Bronchial epithelial cell (primary cell): ENCODE measurements around the genes PET100 and SNAPC2.

DNA sequence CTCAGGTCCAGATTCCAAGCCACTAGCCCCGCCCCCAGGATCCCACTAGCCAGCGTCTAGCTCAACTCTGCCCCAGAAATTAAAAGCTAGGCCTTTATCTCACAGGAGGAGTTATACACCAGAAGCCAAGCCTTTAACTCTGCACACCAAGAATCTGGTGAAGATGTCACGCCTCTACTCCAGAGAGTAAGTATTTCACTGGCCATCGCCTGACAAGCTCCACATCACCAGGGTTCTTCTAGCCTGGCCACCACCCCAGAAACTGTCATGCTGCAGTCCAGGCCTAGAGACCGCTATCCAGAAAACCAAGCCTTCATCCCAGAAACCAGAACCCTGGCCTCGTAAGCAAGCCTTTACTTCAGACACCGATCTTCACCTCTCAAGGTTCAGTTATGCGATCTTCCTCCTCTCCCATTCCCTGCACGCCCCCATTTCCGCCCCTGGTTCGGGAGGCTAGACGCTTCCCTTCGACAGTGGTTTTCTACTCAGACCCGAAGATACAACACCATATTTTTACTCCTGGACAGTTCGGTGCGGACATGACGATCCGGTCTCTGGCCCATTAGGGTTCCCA lies 471 bp downstream of the XAB2 start:
- RRBS, 2 experiments = no CpG with 5 or more reads among the region's 18 CpGs

DNA sequence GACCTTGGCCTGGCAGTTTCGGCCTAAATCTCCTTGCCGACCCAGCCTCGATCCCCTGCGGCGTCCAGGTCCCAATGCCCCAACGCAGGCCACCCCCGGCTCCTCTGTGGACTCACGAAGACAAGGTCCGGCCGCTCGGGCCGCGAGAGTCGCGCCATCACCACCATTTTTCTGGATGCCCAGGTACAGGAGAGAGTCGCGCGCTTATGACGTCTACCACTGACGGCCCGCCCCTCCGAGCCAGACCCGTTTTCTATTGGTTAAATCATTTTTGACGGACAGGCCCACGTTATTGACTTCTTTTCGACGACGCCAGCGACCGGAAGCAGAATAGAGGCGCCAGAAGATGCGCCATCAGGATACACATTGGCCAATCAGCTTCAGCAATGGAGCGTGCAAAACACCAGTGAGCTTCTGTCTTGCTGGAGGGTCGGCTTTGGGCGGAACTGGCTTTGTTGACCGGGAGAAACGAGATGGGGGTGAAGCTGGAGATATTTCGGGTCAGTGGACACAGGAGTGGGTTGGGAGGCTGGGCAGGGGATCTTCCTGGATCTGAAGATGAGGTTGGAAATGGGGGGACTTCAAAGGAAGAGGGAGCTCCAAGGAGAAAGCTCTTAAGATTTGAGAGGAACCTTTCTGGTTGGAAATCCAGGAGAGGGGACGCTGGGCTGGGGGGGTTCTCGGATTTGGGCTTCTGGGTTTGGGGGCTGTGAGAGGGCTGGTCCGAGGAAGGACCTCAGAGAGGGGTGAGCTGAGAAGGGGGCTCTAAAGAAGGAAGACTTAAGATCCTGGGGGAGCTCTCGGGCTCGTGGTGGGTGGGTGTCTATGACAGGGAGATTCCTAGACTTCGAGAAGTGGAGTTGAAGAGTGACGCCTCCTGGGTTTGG lies at the start of gene PET100:
PET100 (plus strand) TSS at position 433 of the 887 bp plus-strand sequence.
- RRBS, 2 experiments = 0% methylated on average over 2 of the region's 45 CpGs; no CpG with 5 or more reads in 1 of the 2 experiments

GRCh38 chr19:7645092-7645817 lies 8.3 kb downstream of the STXBP2 start:
- RRBS, 2 experiments = 93 to 97% methylated on average over 5 of the region's 19 CpGs

DNA sequence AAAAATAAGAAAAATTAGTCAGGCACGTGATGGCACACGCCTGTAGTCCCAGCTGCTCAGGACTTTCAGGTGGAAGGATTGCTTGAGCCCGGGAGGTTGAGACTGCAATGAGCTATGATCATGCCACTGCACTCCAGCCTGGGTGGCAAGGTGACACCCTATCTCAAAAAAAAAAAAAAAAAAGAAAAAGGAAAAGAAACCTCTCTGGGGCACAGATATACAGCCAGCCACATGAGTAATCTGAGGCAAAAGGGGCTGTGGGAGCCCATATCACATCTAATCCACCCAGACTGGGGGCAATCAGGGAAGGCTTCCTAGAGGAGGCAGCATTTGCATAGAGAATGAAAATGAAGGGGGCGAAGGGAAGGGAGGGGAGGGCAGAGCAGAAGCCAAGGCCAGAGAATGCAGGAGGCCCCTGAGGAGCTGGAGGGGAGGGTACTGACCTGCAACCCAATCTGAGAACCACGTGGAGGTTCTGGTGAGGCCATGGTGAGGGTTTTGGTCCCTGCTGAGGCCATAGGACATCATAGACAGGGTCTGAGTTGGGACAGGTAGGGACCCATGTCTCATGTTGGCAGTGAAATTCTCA lies 13.2 kb downstream of the STXBP2 start:
- RRBS, 2 experiments = no CpG with 5 or more reads among the region's 5 CpGs

- RRBS, 2 experiments = no CpG with 5 or more reads among the region's 19 CpGs
Measured at GRCh38 chr19:7705620-7706167, 3.8 kb upstream of the FCER2 start.

DNA sequence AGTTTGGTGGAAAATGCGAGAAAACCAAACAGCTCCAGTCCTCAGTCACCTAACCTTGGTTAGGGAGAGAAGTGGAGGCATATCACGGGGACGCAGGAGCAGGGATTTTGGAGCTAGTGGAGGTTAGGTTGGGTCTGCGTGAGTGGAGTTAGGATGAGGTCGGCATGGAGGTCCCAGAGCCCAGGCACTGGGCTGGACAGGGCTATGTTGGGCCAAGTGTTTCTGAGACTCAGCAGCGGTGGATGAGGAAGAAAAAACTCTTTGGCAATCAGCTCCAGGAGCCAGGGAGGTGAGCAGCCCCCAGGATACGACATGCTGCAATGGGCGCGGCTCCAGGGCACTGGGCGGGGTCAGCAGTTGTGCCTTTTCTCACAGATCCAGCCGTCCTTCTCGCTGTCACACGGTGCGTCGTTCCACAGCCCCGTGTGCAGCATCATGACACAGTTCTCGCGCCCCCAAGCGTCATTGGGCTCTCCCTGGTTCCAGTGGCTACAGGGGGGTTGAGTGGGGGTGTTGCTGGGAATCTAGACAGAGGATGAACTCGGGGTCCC lies 2.8 kb downstream of the CLEC4G start:
- RRBS, 2 experiments = no CpG with 5 or more reads among the region's 20 CpGs

GRCh38 chr19:7912396-7913380 lies 1.9 kb upstream of the TGFBR3L start:
- RRBS, 2 experiments = 100% methylated on average over 3 of the region's 45 CpGs

GRCh38 chr19:7917168-7917388 lies 2.4 kb downstream of the TGFBR3L start:
- RRBS, 2 experiments = 6 to 7% methylated on average over 1 of the region's 6 CpGs

DNA sequence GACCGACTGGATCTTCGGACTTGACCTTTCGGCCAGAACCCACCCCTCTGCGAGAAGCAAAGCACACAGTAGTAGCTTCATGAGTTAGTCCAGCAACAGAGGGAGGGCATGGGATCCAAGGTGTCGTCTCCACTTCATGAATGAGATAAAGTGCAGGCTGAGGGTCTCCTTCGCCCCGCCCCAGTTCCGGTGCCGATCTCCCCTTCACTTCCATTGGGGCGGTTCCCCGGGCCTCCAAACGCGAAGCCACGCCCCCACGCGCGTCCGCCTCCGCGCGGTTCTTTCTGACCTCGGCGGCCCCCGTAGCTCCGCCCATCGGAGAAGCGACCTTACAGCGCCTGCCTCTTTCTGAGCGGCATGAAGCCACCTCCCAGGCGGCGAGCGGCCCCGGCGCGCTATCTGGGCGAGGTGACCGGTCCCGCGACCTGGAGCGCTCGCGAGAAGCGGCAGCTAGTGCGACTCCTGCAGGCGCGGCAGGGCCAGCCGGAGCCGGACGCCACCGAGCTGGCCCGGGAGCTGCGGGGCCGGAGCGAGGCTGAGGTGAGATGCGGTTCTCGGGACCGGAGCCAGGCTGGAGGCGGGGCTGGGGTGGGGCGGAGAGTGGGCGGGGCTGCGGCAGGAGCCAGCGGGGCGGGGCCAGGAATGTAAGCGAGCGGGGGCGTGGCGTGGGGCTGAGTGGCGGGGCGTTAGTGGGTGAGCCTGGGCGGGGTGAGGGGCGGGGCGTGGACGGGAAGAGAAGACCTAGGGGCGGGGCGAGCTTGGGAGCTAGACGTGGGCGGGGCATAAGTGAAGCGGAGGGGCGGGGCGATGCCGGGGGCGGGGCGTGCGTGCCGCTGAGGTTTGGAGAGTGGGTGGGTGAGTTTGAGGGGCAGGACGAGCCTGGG lies at the start of gene SNAPC2:
SNAPC2 (plus strand) TSS at position 329 of the 884 bp plus-strand sequence.
- RRBS, 2 experiments = under 1% methylated on average over 11 of the region's 86 CpGs

- RRBS, 2 experiments = 54 to 60% methylated on average over 8 to 11 of the region's 35 CpGs
Measured at GRCh38 chr19:7924474-7925001, 1.4 kb downstream of the CTXN1 start.

DNA sequence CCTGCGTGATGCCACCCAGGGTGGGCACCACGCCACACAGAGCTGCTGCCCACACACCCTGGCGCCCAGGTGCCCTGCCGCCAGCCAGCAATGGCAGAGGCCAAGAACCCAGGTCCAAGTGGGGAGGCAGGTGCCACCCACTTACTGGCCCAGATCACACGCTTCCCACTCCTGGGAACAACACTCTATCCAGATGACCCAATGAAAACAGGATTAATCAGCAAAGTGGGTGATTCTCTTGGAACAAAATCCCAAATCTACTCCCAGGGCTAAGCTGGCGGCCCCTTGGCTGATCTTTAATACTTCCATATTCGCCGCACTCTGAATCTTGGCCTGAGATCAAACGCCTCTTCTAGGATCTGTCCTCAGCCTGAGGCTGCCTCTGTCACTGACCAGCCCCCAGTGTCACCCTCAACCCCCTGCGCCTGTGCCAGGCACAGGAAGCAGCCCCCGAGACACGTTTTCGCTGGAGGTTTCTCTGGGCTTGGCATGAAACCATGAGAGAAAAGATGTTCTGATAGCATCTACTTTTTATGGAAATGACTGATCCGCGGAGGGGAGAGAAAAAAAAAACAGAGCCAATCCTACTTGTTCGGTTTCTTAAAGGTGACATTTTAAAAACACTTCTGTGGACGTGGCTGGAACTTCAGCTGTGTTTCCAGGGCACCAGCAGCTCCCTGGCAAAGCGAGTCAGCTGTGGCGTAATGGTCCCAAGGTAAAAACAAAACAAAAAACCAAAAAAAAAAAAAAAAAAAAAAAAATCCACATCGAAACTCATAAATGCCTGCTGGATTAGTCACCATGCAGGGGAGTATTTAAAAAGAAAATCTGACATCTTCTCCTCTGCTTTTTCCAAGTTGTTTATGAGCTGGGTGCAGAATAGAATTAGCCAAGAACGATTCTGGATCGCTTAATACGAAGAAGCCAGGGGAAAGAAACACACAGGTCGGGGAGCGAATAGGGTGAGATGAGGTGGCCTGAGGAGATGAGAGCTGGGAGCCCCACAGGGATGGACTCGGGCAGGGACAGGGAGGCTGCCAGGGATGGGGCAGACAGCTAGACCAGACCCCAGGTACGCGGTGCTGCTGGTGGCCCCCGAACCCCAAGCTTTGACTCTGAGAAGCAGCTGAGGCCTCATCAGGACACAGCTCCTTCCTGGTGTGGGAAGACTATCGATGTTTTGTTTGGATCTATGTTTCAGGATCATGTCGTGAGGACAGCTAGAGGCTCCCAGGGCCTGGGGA lies 2.7 kb upstream of the CTXN1 start:
- RRBS, 2 experiments = no CpG with 5 or more reads among the region's 31 CpGs

DNA sequence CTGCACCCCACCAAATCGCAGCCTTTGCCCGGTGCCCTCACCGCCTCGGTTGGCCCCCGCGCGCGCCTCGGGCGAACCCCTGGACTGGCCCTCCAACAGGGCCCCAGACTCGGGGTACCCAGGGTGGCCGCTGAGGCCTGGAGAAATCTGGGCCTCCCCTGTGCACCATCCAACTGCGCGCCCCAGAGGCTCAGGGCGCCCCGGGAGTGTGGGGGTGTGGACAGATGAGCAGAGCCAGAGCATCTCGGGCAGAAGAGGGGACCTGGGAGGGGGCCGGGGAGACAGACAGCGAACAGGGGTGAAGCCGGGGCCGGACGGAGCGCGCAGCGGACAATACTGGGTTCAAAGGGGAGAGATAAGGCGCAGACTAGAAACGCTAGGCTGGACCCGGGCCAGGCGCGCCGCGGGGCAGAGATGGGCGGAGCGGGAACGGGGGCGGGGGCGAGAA lies 515 bp upstream of the CERS4 start:
- RRBS, 2 experiments = 4 to 7% methylated on average over 13 of the region's 37 CpGs

DNA sequence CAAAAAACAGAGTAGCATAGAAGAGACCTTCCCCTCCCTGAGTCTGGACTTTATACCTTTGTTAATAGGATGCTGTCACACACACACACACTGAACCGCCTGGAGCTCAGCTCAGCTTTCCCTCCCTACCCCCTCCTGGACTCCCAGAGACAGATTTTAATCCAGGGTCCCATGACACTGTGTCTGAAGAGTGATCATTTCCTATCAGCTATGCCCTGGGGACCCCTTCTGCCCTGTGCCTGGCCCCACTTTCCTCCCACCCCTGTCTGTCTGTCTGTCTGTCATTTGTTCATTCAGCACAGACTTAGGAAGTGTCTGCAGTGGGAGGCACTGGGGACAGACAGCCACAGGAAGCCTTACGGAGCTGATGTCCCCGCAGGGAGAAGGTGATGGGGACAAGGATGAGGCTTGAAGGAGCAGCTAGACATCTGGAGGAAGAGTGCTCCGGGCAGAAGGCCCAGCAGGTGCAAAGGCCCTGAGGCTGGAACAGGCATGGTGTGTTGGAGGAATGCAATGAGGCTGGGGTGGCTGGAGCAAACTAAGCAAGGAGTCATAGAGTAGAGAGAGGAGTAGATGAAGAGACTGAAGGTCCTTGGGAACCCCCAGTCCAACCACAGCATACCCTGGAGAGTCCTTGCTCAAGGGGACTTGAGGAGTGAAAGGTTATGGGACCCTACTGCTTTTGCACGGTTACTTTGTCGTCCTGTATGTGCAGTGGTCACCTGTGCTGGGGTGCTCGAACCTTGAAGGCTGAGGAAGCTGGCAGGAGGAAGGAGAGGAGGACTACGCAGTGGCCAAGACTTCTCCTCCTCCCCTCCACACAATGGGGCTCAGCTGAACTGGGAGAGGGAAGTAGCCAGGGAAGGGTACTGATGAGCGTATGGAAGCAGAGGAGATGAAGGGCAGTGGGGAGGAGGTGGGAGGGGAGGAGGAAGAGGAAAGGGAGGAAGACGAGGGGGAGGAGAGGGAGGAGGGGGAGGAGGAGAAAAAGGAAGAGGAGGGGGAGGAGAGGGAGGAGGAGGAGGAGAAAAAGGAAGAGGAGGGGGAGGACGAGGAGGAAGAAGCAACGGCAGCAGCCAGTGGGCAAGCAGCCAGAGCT lies 5.2 kb downstream of the CERS4 start:
- RRBS, 2 experiments = no CpG with 5 or more reads among the region's 12 CpGs

DNA sequence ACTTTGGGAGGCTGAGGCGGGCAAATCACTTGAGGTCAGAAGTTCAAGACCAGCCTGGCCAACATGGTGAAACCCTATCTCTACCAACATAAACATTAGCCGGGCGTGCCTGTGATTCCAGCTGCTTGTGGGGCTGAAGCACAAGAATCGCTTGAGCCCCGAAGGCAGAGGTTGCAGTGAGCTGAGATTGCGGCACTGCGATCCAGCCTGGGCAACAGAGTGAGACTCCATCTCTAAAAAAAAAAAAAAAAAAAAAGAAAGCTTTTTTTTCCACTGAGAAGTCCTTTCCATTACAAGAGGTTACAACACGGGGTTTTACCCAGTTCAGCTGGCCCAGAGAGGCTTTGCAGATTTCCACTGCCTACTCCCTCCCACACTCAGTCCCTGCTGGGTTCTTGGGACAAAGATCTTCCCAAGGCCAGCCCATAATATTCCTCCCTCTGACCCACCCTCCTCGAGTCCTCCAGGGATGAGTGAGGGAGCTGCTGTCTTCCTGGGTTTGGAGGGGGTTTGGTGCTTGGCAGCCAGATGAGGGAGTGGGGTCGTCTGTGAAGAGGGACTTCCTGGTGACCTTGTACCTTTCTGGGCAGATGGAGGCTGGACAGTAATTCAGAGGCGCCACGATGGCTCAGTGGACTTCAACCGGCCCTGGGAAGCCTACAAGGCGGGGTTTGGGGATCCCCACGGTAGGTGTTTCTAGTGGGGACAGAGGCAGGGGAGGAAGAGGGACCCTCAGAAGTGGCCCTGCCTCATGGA lies 6.7 kb downstream of the ANGPTL4 start:
- RRBS, 2 experiments = no CpG with 5 or more reads among the region's 15 CpGs

- RRBS, 2 experiments = no CpG with 5 or more reads among the region's 4 CpGs
Measured at GRCh38 chr19:8459797-8460256, 15.1 kb downstream of the HNRNPM start.

GRCh38 chr19:8506754-8507231 lies 4.4 kb upstream of the PRAM1 start:
- RRBS, 2 experiments = no CpG with 5 or more reads among the region's 13 CpGs

DNA sequence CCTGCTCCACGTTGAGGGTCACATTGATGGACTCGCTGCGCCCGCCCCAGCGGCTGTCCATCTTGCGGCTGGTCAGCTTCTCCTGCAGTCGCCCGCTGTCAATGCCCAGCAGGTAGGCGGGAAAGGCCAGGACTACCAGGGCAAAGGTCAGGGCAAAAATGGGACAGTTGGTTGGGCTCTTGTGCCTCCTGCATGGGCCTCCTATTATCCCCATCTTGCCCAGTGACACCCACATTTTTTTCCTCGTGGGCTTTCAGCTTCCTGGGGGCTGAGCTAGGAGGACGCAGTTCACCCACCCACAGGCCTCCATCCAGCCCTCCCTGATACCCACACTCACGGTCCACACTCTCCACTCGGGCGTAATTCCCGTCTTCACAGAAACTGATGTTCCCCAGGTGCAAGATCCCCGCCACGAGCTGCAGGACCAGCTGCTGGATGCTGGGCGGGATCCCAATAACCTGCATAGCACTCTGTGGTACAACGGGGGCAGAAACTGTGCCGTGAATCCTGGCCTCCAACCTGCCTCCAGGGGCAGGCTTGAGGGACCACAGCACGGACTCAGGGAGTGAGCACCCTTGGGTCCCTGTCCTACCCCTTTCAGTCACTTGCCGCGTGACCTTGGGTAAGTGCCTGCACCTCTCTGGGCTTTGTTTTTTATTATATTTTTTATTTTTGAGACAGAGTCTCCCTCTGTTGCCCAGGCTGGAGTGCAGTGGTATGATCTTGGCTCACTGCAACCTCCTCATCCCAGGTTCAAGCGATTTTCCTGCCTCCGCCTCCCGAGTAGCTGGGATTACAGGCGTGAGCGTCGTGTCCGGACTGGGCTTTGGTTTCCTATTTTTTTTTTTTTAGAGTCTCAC lies 26.8 kb downstream of the MYO1F start:
- RRBS, 2 experiments = 100% methylated on average over 1 of the region's 30 CpGs; no CpG with 5 or more reads in 1 of the 2 experiments

DNA sequence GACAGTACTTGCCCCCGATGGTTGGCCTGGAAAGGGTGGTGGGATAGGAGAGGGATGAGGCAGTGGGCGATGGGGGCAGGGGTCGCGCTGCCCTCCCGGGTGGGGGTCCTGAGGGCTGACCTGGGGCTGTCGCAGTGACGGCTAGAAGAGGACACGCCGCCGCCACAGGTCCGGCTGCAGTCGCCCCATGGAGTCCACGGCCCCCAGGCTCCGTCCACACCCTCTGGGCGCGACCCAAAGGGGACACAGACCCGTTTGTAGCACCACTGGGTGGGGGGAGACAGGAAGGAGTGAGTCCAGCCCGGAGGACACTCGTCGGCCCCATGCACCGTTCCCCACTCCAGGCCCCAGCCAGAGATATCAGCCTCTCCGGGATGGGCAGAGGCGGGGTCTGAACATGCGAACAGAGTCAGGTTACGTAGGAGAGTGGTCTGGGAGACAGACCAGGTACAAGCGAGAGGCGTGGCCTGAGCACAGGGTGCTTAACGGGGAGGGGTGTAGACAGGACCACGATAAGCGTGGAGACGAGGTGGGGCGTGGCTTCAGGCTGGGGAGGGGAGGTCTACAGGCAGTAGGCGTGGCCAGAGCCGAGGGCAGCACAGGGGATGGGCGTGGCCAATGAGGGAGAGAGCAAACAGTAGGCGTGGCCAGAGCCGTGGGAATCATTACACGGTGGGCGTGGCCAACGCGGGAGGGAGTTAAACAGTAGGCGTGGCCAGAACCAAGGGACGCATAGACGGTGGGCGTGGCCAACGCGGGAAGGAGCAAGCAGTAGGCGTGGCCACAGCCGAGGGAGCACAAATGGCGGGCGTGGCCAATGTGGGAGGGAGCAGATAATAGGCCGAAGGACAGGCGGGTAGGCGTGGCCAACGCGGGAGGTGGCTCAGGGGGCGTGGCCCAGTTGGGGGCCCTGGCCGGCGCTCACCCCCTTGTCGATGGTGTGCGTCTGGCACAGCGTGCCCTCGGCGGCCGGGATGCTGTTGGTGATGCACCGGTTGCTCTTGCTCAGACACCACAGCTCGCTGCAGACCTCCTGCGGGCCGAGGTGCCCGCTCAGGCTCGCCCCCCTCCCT lies 14.9 kb upstream of the MYO1F start:
- RRBS, 2 experiments = 4% methylated on average over 21 to 23 of the region's 71 CpGs

GRCh38 chr19:8641208-8641429 lies 10.7 kb downstream of the NFILZ start:
- RRBS, 2 experiments = no CpG with 5 or more reads among the region's 2 CpGs

DNA sequence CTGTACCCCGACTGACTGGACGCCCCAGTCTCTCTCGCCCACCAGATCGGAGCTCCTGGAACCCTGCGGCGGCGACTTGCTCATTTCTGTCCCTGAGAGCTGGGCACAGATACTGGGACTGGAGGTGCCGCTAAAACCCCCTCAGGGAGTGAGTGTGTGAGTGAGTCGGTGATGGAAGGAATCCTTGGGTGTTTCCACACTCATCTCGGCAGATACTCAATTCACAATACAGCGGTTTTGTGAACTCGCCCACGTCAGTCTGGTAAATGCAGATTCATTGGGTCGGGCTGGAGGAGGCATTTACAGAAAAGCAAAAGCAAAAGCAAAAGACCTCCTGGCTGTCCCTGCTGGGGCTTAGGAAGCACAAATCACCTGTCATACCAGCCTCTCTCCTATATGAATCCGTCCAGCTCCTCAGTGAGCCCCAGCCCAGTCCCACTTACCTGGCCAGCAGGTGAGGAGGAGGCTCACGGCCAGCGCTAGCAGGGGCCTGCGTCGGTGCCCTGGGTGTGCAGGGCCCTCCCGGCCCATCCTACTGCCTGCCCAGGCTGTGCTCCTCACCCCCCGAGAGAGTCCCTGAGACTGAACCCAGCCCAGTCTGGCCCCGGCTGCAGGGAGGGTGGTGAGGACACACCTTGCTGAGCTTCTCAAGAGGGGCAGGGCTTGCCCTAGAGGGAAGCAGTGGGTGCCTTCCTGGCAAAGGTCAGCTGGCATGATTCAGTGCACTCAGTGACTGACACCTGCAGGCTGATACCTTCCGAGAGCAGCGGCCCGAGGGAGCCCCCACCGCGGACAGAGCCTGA lies 76.8 kb upstream of the OR1M1 start:
- RRBS, 2 experiments = 4 to 11% methylated on average over 2 of the region's 27 CpGs